ENCODE measurements around a stretch of chr20.

DNA sequence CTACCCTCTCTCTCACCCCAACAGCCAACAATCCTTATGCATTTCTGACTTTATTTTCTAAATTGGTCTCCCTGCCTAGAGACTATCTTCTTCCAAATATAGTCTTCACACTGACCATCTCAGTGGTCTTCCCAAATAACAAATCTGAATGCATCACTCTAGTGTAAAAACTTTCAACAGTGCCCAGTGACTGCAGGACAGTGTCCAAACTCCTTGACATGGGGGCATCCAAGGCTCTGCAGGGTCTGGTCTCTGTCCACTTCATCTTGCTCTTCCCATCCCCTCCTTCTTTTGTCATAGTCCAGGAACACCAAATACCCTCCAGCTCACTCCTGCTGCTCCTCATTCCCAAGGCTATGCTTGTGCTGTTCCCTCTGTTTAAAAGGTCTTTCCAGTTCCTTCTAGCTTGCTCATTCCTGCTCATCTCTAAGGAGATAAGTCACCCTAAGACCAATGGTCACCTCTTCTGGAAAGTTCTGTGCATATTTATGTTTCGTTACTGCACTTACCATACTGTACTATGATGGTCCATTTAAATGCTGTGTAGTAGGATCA, 29.7 kb upstream of the NNAT start:
- RRBS, result no CpG with 5 or more reads among the region's 1 CpG

DNA sequence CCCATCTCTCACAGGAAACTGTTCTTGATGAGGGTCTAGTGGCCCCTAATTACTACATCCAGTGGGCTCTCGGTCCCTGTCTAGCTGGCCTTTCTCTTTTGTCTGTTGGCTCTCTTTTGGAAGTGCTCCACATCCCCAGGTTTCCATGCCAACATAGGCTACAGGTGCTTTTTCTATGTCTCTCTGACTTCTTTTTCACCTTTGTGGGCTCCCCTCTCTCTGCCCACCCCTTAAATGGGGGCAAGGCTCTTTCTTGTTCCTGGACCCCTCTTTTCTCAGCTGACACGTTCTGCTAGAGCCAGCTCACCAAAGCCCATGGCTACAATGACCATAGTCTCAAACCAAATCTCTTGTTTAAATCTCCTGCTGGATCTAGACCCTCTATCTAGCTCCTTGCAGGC, 14.4 kb upstream of the NNAT start:
- RRBS, result no CpG with 5 or more reads among the region's 2 CpGs

GRCh38 chr20:37712613-37712974, 18.8 kb downstream of the CTNNBL1 start:
- RRBS, result no CpG with 5 or more reads among the region's 4 CpGs

DNA sequence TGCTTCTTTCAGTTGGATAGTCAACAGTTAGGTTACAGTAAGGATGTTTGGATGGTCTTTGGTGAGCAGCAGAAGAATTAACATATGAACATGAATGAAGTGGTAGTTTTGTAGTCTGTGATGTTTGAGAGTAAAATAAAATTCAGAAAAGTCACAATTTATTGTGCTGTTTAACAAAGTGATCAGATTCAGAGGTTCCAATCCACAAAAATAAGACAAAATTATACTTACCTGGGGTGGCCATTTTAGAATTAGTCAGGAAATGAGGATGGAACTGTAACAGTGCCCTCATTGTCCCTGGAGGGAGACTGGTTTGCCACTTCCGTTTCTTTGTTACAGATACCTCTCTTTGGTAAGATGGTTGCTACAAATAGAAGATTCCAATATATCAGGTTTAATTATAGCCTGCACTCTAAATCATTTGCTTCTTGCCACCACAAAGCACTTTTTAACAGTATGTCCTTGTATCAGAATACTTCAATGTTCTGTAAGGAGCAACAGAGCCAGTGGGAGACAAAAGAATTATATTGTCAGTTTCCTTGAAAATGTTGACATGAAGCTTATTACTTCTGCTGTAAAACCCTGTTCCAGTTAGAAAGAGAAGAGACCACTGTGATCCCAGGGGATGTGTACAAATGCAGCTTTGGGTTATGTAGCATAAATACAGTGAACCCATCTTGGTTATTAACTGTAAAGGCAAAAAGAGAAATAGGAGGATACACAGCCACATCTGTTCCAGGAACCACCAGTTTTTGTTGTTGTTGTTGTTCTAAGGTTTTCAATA, 95.7 kb downstream of the CTNNBL1 start:
- RRBS, result no CpG with 5 or more reads among the region's 1 CpG

DNA sequence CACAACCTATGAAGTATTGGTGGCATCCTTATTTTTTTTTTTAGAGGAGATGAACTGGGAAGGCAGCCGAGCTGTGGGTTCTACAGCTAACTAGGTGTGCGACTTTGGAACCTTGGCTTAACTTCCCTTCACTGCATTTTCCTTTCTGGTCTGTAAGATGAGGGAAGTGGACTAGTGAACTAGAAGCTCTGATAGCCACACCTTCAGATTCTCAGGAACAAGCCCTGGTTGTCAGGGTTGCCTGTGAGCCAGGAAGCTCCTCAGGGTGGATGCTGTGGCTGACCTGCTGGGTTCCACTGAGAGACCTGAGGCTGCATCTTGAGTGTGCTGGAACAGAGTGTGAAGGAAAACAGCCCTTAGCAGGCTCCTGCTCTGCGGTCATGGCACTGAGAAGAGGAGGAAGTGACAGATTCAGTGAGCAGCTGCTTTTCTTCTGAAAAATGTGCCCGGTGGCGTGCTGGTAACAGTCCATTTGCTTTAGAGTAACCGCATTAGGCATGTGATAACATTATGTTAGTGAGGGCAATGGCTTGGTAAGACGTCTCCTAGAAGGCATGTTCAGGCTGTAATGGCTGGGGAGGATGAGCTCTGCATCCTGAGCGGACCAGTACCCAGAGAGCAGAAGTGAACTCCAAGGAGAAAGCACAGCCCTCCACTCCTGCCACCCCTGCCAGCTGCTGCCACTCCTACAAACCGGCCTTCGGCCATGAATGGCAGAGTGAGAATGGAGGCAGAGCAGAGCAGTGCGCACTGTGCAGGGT, 98.4 kb upstream of the VSTM2L start:
- RRBS, result no CpG with 5 or more reads among the region's 11 CpGs

DNA sequence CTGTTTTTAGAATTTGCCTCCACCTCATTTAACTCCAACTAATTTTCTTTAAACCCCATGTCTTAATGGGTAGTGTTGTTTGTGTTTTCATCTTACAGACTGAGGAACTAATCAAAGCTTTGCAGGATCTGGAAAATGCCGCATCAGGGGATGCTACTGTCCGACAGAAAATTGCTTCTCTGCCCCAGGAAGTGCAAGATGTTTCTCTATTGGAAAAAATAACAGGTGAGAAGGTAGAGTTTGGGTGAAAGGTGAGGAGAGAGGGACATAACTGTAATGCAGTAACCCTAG, 25.7 kb downstream of the RPRD1B start:
- RRBS, result no CpG with 5 or more reads among the region's 2 CpGs

- RRBS, result no CpG with 5 or more reads among the region's 5 CpGs
These were observed 51.8 kb downstream of the RPRD1B start for GRCh38 chr20:38085338-38085696.

DNA sequence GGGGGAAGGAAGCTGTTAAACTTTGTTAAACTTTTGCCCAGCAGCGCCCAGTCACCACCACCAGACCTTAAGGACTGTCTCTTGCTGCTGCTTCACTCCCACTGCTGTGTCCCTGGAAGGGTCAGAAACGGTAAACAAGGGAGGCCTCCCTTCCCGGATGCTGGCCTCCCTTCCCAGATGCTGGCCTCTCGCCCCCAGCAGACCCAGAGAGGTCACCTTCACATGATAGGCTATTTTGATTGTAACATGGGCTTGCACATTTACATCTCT, 61.8 kb downstream of the RPRD1B start:
- RRBS, result no CpG with 5 or more reads among the region's 4 CpGs

- RRBS, result no CpG with 5 or more reads among the region's 4 CpGs
These were observed 50.7 kb downstream of the TGM2 start for GRCh38 chr20:38114383-38114801.

- RRBS, result no CpG with 5 or more reads among the region's 12 CpGs
These were observed 32.9 kb downstream of the TGM2 start for GRCh38 chr20:38132067-38132644.

GRCh38 chr20:38141039-38141432, 24.0 kb downstream of the TGM2 start:
- RRBS, result no CpG with 5 or more reads among the region's 16 CpGs

GRCh38 chr20:38150813-38151099, 14.3 kb downstream of the TGM2 start:
- RRBS, result no CpG with 5 or more reads among the region's 6 CpGs

GRCh38 chr20:38271142-38271562, 10.6 kb upstream of the KIAA1755 start:
- RRBS, result no CpG with 5 or more reads among the region's 5 CpGs

GRCh38 chr20:38354925-38355665, 8.8 kb downstream of the LBP start:
- RRBS, result 80% methylated on average over 2 of the region's 15 CpGs

GRCh38 chr20:38504858-38505565, 32.4 kb downstream of the RALGAPB start:
- RRBS, result no CpG with 5 or more reads among the region's 5 CpGs

- RRBS, result 2% methylated on average over 5 of the region's 20 CpGs
These were observed 5.0 kb downstream of the SLC32A1 start for GRCh38 chr20:38729319-38729624.

- RRBS, result under 1% methylated on average over 6 of the region's 39 CpGs
These were observed 367 bp downstream of the ACTR5 start for GRCh38 chr20:38748579-38749074.

DNA sequence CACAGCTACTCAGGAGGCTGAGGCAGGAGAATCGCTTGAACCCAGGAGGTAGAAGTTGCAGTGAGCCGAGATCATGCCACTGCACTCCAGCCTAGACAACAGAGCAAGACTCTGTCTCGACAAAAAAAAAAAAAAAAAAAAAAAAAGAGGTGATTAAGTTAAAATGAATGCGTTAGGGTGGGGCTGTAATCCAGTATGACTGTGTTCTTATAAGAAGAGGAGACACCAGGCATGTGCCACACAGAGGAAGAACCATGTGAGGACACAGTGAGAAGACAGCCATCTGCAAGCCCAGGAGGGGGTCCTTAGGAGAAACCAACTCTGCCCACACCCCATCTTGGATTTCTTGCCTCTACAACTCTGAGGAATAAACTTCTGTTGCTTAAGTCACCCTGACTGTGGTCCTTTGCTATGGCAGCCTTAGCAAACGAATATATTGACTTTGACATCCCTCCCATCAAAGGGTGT, 16.0 kb upstream of the PPP1R16B start:
- RRBS, result no CpG with 5 or more reads among the region's 5 CpGs

GRCh38 chr20:38874471-38875586, 51.4 kb upstream of the FAM83D start:
- RRBS, result no CpG with 5 or more reads among the region's 7 CpGs

DNA sequence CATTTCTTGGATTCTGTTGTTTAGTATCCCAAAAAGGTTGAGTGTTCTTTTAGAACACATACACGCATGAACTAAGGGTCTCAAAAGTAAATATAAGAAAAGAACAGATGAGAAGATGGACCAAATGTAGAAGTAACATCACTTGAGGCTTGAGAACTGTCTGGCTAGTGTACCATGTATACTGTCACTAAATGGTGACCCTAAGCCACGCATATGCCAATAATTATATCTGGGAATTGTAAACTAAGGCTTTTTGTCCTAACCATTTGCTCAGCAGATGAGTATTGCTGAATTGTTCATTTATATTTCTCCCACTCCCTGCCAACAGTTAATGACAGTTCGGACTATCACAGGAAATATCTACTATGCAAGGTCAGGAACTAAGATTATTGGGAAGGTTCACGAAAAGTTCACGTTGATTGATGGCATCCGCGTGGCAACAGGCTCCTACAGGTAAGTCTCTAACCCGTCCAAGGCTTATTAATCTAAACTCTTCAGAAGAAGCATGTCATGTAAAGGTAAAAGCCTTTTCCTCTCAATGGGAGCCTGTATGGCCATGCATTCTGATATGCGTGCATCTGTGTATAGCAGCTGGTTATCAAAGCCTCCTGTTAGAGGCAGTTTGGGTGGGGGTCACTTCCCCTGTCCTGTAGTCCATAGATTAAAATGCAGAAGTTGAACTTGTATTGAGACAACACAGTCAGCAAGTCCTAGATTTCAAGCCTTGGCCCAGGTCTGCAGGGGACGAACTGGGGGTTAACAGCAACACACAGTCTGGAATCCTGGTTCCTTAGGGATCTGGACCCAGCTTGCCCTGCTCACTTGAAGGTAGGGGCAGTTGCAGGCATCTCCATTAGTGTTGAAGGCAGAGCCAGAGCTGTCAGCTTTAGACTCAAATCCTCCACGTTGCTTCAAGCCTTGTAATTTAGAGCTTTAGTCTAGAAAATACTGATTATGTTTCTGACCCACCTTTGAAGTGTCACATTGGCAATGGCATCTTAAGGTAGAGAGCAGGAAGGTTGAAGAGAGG, 14.3 kb upstream of the DHX35 start:
- RRBS, result no CpG with 5 or more reads among the region's 11 CpGs